Right lobe of liver (tissue), 4 donors: ENCODE measurements around a stretch of chr13.

- PRO-cap, 4 experiments: no peak in any of the 4 experiments
- RAMPAGE, long total RNA, 2 experiments: no peak in any of the 2 experiments
Observed at GRCh38 chr13:112742039-112742498, 52.2 kb downstream of the ATP11A start.

- PRO-cap, 4 experiments: no peak in any of the 4 experiments
- RAMPAGE, long total RNA, 2 experiments: no peak in any of the 2 experiments
Observed at GRCh38 chr13:112970334-112971022, 1.5 kb downstream of the MCF2L start.

GRCh38 chr13:112983332-112984111 lies 14.5 kb downstream of the MCF2L start:
- PRO-cap, 4 experiments: peak in 1 of 4 experiments; most common plus-strand start chr13:112983732 (in 1); most common minus-strand start chr13:112983611 (in 1)
- RAMPAGE, long total RNA, 2 experiments: no peak in any of the 2 experiments

GRCh38 chr13:112997442-112998005 lies 28.5 kb downstream of the MCF2L start:
- PRO-cap, 4 experiments: no peak in any of the 4 experiments
- RAMPAGE, long total RNA, 2 experiments: no peak in any of the 2 experiments

DNA sequence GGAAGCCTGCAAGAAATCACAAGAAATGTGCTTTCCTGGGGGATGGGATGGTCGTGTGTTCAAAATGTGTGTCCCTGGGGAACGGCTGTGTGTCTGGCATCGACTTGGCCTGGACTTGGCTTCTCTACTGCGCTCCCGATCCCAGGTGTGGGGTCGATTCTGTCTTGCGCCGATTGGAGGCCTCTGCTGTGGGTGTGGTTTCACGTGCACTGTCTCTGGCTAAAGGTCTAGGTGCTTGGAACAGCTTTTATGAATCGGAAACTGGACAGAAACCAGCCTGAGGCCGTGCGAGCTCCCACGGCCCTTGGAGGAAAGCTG lies 29.5 kb downstream of the MCF2L start:
- PRO-cap, 4 experiments: peak in 2 of 4 experiments; most common plus-strand start position 250 of the sequence (in 1); most common minus-strand start position 95 of the sequence (in 1)
- RAMPAGE, long total RNA, 2 experiments: no peak in any of the 2 experiments

GRCh38 chr13:113009679-113010205 lies 40.7 kb downstream of the MCF2L start:
- PRO-cap, 4 experiments: peak in 4 of 4 experiments; most common plus-strand start chr13:113009993 (in 2); most common minus-strand start chr13:113009766 (in 4)
- RAMPAGE, long total RNA, 2 experiments: no peak in any of the 2 experiments

DNA sequence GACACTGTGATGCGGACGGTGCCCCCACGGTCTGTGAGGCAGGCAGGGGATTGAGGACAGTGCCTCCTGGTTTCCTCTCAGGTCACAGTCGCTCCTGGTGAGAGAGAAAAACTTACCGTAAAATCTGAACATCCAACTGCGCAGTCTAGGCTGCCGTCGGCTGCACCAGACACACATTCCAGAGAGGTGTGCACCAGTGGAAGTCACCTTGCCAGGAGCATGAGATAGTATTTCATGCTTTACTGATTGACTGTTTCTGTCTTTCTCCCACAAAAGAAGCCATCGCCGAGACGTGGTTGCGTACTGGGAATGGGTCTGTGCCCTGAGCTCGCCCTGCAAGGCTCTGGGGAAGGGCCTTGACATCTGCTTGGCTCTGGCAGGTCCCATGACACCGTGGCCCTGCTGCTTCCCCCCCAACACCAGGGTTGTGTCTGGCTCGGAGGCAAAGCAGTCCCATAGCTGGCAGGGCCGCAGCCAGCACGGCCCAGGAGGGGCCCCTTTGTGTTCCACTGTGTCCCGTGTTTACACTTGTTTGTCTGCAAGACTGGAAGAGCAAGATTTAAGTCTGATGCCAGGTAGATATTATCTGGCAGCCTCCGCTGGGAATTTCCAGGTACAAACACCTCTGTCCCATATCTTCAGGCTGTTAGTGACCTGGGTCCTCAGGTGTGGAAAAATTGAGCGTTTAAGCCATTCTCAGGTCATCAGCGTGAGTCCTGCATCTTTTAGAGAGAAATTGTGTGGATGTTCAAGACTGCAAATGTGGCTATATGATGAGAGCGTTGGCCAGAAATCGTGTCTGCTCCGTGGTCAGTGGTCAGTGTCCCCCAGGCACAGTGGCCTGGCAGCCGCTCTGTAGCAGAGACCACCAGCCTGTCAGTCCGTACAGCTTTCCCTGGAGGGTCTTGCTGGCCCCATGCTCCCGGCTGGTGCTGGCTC lies 44.2 kb downstream of the MCF2L start:
- PRO-cap, 4 experiments: no peak in any of the 4 experiments
- RAMPAGE, long total RNA, 2 experiments: no peak in any of the 2 experiments

DNA sequence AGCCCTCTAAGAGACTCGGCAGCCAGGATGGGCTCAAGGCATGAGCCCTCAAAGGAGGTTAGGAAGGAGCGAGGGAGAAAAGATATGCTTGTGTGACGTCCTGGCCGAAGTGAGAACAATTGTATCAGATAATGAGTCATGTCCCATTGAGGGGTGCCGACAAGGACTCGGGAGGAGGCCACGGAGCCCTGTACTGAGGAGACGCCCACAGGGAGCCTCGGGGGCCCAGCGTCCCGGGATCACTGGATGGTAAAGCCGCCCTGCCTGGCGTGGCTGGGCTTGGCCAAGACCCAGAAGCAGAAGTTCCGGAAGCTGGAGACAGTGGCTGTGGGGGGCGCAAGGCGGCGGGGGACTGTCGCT lies 54.1 kb downstream of the MCF2L start:
- PRO-cap, 4 experiments: no peak in any of the 4 experiments
- RAMPAGE, long total RNA, 2 experiments: no peak in any of the 2 experiments

DNA sequence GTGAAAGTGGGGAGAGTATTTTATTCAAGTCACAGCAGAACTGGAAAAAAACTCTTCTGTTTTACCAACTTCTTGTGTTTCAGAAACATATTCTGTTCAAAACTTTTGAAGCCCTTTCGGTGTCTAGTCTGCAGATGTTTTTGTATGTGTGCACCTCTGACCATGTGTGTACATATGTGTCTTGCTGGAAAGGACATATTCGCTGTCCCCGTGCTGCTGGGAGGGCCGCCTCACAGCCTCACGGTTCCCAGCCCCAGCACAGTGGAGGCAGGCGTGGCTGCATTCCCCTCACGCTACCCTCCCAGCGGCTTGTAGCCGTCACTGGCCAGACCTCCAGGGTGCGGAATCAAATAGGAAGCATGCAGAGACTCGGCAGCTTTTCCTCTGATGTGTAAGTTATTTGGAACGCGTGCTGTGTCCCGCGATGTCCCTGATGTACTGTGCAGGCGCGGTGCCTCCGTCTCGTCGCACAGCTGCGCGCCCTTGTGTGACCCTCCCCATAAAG lies 7.6 kb upstream of the F7 start:
- PRO-cap, 4 experiments: no peak in any of the 4 experiments
- RAMPAGE, long total RNA, 2 experiments: no peak in any of the 2 experiments

- PRO-cap, 4 experiments: no peak in any of the 4 experiments
- RAMPAGE, long total RNA, 2 experiments: no peak in any of the 2 experiments
Observed at GRCh38 chr13:113177926-113178636, 19.6 kb downstream of the PROZ start.

- PRO-cap, 4 experiments: no peak in any of the 4 experiments
- RAMPAGE, long total RNA, 2 experiments: start-site peak on the plus strand in 1 of 2 experiments, at chr13:113239444-113239518 at its widest, 105 reads per replicate
Observed at GRCh38 chr13:113239062-113239765, 29.8 kb downstream of the CUL4A start.

DNA sequence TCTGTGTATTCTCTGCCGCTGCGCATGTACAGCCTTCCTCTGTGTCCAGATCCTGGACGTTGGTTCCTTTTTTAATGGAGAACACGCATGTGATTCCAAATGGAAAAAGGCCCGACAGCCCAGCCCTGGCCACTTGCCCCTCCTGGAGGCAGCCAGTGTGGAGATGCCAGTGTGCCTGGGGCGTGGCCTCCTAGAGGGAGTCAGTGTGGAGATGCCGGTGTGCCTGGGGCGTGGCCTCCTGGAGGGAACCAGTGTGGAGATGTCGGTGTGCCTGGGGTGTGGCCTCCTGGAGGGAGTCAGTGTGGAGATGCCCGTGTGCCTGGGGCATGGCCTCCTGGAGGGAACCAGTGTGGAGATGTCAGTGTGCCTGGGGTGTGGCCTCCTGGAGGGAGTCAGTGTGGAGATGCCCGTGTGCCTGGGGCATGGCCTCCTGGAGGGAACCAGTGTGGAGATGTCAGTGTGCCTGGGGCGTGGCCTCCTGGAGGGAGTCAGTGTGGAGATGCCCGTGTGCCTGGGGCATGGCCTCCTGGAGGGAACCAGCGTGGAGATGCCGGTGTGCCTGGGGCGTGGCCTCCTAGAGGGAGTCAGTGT lies 16.4 kb downstream of the LAMP1 start:
- PRO-cap, 4 experiments: no peak in any of the 4 experiments
- RAMPAGE, long total RNA, 2 experiments: no peak in any of the 2 experiments

- PRO-cap, 4 experiments: peak in 2 of 4 experiments; most common plus-strand start chr13:113327749 (in 2); most common minus-strand start chr13:113327488 (in 1)
- RAMPAGE, long total RNA, 2 experiments: no peak in any of the 2 experiments
Observed at GRCh38 chr13:113326950-113328144, 30.3 kb downstream of the LAMP1 start.

- PRO-cap, 4 experiments: no peak in any of the 4 experiments
- RAMPAGE, long total RNA, 2 experiments: no peak in any of the 2 experiments
Observed at GRCh38 chr13:113417174-113417755, 36.0 kb downstream of the ADPRHL1 start.

- PRO-cap, 4 experiments: no peak in any of the 4 experiments
- RAMPAGE, long total RNA, 2 experiments: no peak in any of the 2 experiments
Observed at GRCh38 chr13:113741819-113742514, 17.1 kb upstream of the TMEM255B start.

GRCh38 chr13:113832045-113833055 lies 31.5 kb downstream of the GAS6 start:
- PRO-cap, 4 experiments: peak in 2 of 4 experiments; most common plus-strand start chr13:113832504 (in 1); most common minus-strand start chr13:113832408 (in 1)
- RAMPAGE, long total RNA, 2 experiments: no peak in any of the 2 experiments

GRCh38 chr13:113846315-113847005 lies 17.4 kb downstream of the GAS6 start:
- PRO-cap, 4 experiments: no peak in any of the 4 experiments
- RAMPAGE, long total RNA, 2 experiments: no peak in any of the 2 experiments

DNA sequence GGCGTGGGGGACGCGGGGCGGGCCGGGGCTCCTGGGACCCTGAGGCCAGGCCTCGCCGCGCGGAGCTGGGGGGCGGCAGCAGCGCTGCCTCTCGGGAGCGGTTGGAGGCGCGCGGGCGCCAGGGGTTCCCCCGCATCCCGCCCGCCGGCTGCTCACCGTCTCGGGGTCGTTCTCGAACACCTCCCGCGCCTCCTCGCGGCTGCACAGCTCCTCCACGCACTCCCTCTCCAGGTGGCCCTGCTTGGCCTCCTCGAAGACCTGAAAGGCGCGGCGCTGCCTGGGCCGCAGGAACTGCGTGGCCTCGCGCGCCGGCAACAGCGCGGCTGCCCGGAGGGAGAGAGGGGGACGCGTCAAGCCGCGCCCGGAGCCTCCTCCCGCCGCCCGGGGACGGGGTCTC lies 459 bp downstream of the GAS6 start:
- PRO-cap, 4 experiments: peak in 2 of 4 experiments; most common plus-strand start position 114 of the sequence (in 1); most common minus-strand start position 145 of the sequence (in 1)
- RAMPAGE, long total RNA, 2 experiments: no peak in any of the 2 experiments

- PRO-cap, 4 experiments: no peak in any of the 4 experiments
- RAMPAGE, long total RNA, 2 experiments: no peak in any of the 2 experiments
Observed at GRCh38 chr13:113864360-113864979, 594 bp upstream of the GAS6 start.

DNA sequence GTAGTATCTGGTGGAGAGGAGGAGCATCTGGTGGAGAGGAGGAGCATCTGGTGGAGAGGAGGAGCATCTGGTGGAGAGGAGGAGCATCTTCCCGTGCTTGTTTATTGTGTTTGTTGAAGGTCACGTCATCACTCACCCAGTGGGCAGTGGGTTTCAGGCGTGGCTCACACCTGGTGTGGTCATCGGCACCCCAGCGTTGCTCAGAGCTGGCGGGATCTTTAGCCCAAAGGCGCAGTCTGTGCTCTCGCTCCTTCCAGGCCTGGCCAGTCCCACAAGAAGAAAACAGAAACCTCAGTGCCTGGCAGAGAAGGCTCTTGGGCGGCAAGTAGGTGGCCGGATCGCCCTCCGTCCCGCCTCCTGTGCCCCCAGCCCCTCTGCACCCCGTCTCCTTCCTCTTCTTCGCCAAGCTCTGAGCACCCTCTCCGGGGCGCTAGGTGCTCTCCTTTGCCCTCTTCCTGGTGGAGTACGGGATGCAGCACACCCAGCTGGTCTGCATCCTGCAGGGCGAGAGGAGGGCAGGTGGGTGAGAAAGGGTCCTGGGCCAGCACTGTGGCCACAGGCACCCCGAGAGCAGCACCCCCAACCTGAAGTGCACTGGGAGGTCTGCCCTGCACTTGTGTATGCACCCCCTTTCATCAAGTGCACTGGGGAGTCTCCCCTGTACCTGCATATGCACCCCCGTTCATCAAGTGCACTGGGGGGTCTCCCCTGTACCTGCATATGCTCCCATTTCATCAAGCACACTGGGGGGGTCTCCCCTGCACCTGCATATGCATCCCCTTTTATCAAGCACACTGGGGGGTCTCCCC lies 17.3 kb downstream of the C13orf46 start:
- PRO-cap, 4 experiments: no peak in any of the 4 experiments
- RAMPAGE, long total RNA, 2 experiments: no peak in any of the 2 experiments